Cytotoxic T cell (primary cell): ENCODE measurements around the genes DMGDH, JMY and ZFYVE16.

DNA sequence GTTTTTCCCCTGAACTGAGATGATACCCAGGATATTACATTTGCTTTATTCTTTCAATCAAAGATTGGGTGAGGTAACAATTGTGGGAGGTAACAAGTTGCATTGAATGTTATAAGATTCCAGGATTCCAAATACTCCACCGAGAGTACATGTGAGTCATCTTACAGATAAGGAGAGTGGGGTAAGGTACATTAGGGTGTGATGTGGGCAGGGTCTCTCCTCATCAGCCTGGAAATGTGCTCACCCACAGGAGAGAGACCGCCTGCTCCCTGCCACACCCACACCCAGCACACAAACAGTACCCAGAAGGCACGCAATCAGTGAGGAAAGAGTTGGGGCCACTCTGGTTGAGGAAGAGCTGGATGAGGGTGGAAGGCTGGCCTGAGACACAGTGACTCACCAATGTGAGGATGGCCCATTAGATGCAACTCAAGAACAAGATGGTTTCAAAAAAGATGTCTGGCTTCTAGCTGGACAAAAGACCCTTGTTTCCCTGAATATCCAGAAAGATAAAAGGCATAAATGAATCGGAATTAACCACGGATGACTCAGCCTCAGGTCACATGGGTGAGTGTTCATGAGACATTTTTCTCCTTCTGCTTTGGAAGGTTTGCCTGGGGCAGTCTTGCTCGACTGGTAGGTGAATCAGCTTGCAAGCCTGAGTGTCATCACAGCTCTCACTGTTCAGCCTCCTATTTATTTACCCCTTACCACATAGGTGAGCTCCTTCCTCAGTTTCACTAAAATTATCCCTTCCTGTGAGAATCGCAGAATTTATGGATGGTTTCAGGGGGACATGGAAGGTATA is 51.1 kb upstream of the LHFPL2 start:
- PRO-cap, 2 experiments, result no peak in any of the 2 experiments

DNA sequence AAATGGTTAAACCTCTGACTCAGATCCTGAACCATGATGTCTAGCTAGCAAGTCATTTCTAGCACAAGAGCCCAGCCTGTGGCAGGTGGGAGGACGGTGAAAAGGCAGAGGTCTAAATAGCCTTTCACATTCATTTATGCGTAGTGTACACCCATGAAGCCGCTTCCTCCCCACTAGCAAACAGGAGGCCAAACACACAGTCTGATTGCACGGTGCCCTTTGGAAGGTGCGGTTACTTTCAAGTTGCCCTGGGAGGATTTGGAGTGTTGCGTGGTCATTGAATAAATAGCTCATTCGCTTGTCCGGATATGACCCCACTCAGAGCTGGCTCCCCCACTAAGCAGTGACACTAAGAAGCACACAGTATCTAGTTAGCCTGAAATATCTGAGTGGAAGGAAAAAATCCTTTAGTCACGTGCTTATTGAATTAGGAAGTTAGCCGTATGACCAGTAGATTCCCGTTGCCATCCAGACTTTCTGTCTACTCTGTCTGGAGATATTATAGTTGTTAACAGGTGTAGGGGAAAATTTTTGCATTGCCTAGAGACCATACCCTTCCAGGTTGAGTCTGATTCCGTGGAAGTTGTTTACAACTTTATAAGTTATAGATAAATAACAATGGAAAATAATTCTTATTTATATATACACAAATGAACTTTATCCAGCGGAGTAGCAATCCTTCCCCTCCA is 735 bp upstream of the ARSB start:
- PRO-cap, 2 experiments, result peak in 2 of 2 experiments; most common plus-strand start position 66 of the sequence (in 2); most common minus-strand start position 175 of the sequence (in 1)

GRCh38 chr5:79069381-79069803 is at the start of gene DMGDH:
DMGDH (minus strand) TSS chr5:79069674.
- PRO-cap, 2 experiments, result no peak in any of the 2 experiments

GRCh38 chr5:79143824-79144486 is 32.3 kb downstream of the BHMT start:
- PRO-cap, 2 experiments, result no peak in any of the 2 experiments

- PRO-cap, 2 experiments, result peak in 2 of 2 experiments; most common plus-strand start chr5:79236131 (in 2); most common minus-strand start chr5:79235955 (in 2)
Measured at GRCh38 chr5:79235308-79236257, at the start of gene JMY. JMY (plus strand) TSS chr5:79236131.

GRCh38 chr5:79289652-79290035 is 53.7 kb downstream of the JMY start:
- PRO-cap, 2 experiments, result no peak in any of the 2 experiments

GRCh38 chr5:79323621-79324027 is 87.7 kb downstream of the JMY start:
- PRO-cap, 2 experiments, result no peak in any of the 2 experiments

DNA sequence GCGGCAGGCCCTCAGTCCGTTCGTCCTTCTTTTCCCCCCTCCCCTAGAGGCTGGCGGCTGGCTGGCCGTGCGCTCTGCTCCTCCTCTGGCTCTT is 291 bp upstream of the HOMER1 start:
- PRO-cap, 2 experiments, result no peak in any of the 2 experiments

DNA sequence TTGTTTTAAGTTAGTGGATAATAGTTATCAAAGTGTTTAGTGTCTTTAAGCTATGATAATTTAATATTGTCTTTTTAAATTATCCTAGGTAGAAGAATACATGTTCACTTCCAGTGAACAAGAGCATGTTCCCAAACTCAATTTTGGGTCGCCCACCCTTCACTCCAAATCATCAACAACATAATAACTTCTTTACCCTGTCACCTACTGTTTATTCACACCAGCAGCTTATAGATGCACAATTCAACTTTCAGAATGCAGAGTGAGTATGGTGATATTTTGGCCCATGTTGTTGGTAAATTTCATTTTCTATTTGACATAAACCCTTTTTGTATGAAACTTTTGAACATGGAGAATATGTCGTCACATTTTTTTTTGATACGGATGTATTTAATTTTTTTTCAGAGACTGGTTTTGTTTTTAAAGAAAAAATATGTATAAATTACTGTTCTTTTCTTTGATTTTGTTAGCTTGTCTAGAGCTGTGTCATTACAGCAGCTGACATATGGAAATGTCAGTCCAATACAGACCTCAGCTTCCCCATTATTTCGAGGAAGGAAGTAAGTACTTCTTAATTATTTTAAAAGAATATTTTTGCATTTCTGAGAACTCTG is 7.4 kb downstream of the TENT2 start:
- PRO-cap, 2 experiments, result no peak in any of the 2 experiments

DNA sequence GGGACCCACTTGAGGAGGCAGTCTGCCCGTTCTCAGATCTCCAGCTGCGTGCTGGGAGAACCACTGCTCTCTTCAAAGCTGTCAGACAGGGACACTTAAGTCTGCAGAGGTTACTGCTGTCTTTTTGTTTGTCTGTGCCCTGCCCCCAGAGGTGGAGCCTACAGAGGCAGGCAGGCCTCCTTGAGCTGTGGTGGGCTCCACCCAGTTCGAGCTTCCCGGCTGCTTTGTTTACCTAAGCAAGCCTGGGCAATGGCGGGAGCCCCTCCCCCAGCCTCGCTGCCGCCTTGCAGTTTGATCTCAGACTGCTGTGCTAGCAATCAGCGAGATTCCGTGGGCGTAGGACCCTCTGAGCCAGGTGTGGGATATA is 94.6 kb downstream of the CMYA5 start:
- PRO-cap, 2 experiments, result no peak in any of the 2 experiments

- PRO-cap, 2 experiments, result no peak in any of the 2 experiments
Measured at GRCh38 chr5:80067714-80068315, 32.7 kb downstream of the THBS4 start.

GRCh38 chr5:80082662-80083331 is 47.6 kb downstream of the THBS4 start:
- PRO-cap, 2 experiments, result peak in 1 of 2 experiments; most common plus-strand start chr5:80083011 (in 1)

- PRO-cap, 2 experiments, result peak in 2 of 2 experiments; most common minus-strand start chr5:80083662 (in 2)
Measured at GRCh38 chr5:80083430-80083857, 48.3 kb downstream of the THBS4 start.

GRCh38 chr5:80140896-80141680 is 105.9 kb downstream of the THBS4 start:
- PRO-cap, 2 experiments, result no peak in any of the 2 experiments

DNA sequence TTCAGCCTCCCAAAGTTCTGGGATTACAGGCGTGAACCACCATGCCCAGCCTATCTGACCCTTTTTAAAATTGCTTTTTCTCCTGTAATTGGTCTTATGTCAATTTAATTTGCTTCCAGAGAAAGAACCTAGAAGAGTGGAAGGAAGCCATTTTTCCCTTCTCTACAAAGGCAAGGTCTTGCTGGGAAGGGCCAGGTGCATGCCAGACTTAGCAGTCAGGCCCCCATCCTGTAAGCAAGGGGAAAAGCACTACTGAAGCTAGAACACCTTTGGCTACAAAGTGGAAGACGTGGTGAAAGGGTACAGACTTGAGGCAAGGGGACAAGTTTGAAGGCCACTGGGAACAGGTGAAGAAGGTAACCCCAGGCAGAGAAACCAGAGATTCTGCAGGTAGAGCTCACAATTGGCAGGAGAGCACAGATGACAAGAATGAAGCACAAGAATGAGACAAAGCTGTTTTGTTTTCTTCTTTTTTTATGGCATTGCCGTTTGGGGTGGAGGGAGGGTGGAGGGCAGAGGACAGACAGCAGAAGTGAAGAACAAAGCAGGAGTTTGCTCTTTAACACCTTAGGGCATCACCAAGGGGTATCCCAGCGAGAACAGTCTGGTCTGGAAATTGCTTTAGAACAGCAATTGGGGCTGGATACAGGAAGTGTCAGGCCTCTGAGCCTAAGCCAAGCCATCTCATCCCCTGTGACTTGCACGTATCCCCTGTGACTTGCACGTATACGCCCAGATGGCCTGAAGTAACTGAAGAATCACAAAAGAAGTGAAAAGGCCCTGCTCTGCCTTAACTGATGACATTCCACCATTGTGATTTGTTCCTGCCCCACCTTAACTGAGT is 72.8 kb downstream of the SERINC5 start:
- PRO-cap, 2 experiments, result no peak in any of the 2 experiments

DNA sequence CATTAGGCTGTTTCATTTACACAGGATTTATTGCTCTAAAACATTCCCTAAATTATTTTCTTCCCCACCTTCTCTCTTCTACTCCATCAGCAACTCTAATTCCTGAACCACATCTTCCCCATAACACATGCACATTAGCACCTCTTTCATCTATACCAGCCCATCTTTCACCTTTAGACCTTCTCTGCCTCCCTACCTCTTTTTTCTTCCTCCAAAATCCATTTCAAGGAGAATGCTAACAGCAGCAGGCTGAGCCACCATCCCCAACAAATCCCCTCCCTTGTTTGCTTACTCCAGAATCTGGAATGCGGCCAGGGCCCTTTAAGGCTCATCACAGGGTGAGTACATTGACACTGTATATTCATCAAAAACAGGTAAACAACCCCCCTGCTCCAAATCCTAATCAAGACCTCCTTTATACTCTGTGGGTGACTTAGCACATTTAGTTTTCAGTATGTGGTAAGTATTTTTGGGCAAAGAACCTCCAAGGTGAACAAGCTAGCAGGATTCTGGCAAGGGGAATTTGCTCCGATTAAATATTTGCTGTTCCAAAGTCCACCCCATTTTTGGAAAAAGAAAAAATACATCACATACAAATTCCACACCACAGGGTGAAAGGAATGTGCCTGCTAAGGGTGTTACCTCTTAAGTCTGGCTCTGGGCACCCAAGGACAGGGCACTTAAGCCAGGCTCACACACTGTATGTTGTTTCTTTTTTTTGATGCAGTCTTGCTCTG is 71.5 kb downstream of the SERINC5 start:
- PRO-cap, 2 experiments, result no peak in any of the 2 experiments

DNA sequence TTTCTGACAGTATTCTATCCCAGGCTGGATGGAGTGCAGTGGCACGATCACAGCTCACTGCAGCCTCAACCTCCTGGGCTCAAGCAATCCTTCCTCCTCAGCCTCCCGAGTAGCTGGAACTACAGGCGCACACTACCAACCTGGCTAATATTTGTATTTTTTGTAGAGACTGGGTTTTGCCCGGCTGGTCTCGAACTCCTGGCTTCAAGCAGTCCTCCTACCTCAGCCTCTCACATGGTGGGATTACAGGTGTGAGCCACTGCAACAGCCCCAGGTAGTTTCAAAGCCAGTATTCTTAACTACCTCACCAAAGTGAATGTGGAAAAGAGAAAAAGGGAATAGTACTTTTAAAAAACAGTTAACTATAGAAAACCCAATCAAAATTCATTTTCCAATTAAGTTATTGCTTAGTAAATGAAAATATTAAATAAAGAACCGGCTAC is 25.0 kb downstream of the SERINC5 start:
- PRO-cap, 2 experiments, result no peak in any of the 2 experiments

GRCh38 chr5:80407347-80408150 is at the start of gene ZFYVE16:
ZFYVE16 (plus strand) TSS chr5:80408064.
- PRO-cap, 2 experiments, result peak in 2 of 2 experiments; most common plus-strand start chr5:80407610 (in 1); most common minus-strand start chr5:80407874 (in 2)

- PRO-cap, 2 experiments, result no peak in any of the 2 experiments
Measured at GRCh38 chr5:80651732-80652500, 2.5 kb upstream of the MSH3 start.

DNA sequence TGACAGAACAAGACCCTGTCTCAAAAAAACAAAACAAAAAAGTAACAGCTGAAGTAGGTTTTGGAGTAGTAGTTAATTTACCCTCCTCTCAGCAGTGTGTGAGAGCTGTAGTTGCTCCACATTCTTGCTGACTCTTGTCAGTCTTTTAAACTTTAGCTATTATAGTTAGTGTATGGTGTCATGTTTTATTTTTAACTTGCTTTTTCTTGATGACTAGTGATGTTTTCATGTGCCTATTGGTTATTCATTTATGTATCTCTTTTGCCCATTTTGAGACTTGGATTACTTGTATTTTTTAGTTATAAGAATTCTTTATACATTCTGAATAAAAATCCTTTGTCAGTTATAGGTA is 52.9 kb upstream of the DHFR start:
- PRO-cap, 2 experiments, result no peak in any of the 2 experiments